LHCN-M2 (cell line): ENCODE results near the genes BMPR1B and ADH1B.

DNA sequence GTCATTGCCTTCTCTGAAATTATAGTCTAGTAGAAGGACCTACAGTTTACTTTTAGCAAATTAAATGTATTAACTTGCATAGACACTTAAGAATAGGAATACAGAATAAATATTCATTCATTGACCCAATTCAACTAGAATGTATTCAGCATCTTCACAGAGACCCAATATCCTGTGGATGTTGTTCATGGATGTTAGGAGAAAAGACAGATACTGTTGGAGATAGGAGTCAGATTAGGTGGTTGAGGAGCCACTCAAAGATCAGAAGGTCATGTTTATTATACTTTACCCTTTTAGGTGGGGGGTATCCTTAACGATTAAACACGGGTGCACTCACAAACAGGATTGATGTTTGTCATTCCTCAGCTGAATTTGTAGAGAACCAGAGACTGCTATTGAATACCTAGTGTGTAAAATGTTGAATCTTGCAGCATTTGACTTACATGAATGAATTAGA lies 121.0 kb downstream of the PDLIM5 start:
- RAMPAGE, long total RNA, result no peak

DNA sequence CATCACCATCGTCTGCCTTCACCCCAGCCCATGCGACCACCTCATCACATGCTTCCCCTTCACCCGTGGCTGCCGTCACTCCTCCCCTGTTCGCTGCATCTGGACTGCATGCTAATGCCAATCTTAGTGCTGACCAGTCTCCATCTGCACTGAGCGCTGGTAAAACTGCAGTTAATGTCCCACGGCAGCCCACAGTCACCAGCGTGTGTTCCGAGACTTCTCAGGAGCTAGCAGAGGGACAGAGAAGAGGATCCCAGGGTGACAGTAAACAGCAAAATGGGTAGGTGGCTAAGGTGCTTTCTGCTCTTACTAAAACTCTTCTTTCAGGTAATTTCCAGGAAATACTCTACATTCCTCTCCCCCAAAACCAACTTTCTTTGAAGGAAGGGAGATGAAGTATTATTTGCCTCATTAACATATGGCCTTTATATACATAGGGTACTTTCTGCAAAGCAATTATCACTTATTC lies 124.0 kb downstream of the PDLIM5 start:
- RAMPAGE, long total RNA, result no peak

GRCh38 chr4:94670778-94671368 lies 86.9 kb upstream of the BMPR1B start:
- RAMPAGE, long total RNA, result no peak

DNA sequence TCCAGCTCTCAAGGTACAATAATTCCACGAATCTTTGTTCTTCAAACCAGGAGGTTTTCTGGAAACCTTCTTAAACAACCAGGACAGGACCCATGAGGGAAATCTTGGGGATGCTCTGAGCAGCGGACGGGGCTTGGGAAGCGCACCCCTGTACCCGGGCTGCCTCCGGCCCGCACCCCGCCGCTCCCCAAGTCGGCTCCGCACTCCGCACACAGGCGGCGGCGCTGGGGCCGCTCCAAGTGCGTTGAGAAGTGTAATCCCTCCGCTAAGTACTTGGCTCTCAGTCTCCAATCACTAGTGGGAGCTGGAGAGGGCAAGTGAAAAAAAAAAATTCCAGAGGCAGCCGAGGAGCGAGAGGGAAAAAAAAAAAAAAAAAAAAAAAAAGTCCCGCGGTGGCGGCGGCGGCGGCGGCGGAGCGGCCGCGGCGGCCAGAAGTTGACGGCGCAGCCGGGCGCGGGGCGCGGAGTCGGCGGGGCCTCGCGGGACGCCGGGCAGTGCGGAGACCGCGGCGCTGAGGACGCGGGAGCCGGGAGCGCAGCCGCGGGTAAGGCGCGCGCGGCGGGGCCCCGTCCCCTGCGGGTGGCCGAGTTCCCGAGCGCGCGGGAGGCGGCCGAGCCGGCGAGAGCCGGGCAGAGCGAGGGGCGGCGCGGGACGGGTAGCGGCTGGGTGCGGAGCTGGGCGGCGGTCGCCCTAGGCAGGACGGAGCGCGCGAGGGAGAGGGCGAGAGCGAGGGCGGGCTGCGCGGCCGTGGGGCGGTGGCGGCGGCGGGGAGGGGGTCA lies at the start of gene BMPR1B:
TSS of gene BMPR1B (plus strand) at position 431 of the 779 bp plus-strand sequence.
- RAMPAGE, long total RNA, result no peak

- RAMPAGE, long total RNA, result no peak
Observed at GRCh38 chr4:94759957-94760156, 2.1 kb downstream of the BMPR1B start.

DNA sequence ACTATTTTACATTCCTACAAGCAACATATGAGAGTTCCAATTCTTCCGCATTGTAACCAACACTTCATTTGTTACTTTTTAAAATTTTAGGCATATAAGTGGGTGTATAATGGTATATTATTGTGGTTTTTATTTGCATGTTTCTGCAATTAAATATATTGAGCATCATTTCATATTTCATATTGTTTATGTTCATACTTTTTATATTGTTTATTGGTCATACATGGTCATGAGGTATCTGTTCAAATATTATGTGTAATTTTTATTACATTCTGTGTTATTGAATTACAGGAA lies 609.3 kb downstream of the STPG2 start:
- RAMPAGE, long total RNA, result no peak

DNA sequence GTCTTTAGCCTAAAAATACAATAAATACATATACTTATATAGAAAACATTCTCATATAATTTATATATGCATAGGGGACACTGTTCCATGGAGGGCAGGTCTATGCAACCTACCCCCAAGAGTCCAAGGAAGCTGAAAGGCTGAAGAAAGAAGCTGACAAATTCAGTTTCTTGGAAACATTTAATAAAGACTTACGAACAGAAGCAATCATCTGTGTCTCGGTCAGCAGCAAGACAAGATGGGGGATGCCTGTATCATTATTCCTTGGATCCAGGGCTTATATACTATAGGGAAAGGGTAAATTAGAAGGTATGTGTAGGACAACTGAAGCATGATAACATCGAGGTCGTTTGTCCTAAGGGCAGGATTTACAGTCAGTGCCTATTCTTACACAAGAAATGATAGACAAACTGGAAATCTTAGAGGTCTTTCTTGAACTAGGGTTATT lies 553.1 kb downstream of the STPG2 start:
- RAMPAGE, long total RNA, result no peak

DNA sequence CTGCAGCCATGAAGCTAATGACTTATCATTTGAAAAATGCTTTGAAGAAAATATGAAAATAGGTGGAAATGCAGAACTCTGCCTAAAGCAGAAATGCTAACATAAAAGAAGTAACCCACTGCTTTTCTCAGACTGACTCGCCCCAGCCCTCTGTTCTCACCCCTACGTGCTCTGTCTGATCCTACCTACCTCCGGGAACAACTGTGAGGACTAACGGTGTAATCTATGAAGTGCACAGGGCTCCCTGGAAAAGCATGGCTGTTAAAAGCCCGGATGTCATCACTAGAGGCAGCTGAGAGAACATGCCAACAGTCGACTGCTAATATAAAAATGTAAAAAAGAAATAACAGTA lies 130.9 kb downstream of the TSPAN5 start:
- RAMPAGE, long total RNA, result no peak

DNA sequence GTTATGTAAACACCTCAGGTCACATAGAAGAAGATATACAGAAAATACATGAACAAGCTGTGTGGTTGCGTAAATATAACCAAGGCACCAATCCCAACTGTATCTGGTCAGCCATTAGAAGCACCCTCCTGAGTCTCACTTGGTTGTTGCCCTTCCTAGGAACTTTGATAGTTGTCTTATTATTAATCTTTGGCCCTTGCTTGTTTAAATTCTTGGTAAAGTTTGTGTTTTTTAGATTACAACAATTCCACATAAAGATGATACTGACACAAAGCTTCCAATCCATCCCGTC lies 11.0 kb upstream of the ADH4 start:
- RAMPAGE, long total RNA, result no peak

- RAMPAGE, long total RNA, result no peak
Observed at GRCh38 chr4:99321211-99321972, at the start of gene ADH1B. ADH1B (minus strand) TSS chr4:99321401.

GRCh38 chr4:99381595-99382080 lies 29.1 kb upstream of the ADH1C start:
- RAMPAGE, long total RNA, result no peak

DNA sequence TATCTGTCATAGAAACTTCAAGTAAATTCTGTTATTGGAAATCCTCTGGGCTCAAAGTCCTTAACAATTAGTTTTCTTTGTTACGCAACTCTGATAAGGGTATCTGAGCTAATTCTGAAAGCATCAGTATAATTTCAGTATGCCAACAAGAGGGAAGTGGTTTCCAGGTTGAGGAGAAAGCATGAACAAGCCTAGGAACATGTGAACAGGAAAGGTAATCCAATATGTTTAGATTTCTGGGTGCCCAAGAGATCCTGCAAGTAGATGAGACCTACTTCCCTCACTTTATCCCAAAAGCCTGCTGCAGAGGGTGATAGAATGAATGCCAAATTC lies 21.9 kb downstream of the ADH7 start:
- RAMPAGE, long total RNA, result no peak

- RAMPAGE, long total RNA, result no peak
Observed at GRCh38 chr4:99446908-99447521, 11.9 kb upstream of the ADH7 start.

DNA sequence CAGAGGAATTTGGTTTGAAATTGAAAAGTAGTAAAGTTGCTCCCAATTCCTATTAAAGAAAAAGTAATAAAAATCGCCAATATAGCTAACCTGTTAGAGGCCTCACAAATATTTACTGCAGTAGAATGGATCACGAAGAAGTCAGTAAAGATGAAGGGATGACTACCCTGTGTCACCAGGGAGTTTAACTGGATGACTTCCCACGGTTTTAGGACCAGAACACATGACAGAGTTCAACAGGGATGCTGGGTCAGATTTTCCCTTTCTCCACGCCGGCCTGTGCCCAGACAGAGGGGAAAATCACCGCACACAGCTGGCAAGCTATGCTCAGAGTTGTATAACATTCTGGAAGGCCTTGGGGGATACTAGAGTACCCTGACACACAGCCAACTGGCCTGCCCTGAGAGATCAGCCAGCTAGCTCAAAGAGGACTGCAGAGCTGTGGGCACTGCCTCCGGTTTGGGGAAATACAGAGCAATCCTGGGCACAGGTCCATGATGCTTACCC lies 15.0 kb downstream of the C4orf54 start:
- RAMPAGE, long total RNA, result no peak

- RAMPAGE, long total RNA, result no peak
Observed at GRCh38 chr4:101230688-101230995, 116.7 kb downstream of the PPP3CA start.

GRCh38 chr4:101275175-101275595 lies 72.1 kb downstream of the PPP3CA start:
- RAMPAGE, long total RNA, result no peak

GRCh38 chr4:101328325-101328976 lies 18.9 kb downstream of the PPP3CA start:
- RAMPAGE, long total RNA, result no peak

DNA sequence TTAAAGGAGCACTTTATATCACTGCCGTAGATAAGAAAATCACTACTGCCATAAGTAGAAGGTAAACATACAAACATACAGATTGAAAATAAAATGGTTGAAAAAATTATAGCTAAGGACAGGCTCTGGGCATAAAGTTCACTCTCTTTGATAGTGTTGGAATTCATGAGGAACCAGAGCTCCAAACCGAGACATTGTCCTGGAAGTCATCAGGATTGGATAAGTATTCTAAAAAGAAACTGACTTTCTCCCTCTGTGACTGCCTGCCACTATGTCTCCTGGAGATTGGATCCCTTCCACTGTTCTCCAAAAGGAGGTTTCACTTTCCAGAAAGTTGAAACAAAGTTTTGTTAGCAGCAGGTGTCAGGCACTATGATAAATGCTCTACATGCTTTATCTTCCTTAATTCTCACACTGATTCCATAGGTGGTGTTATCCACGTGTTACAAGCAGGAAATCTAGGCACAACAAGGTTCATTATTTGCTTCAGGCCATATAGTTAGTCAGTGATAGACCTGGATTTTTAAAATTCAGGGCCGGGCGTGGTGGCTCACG lies 16.8 kb downstream of the BANK1 start:
- RAMPAGE, long total RNA, result no peak

- RAMPAGE, long total RNA, result no peak
Observed at GRCh38 chr4:102139211-102139653, 206.1 kb downstream of the SLC39A8 start.

DNA sequence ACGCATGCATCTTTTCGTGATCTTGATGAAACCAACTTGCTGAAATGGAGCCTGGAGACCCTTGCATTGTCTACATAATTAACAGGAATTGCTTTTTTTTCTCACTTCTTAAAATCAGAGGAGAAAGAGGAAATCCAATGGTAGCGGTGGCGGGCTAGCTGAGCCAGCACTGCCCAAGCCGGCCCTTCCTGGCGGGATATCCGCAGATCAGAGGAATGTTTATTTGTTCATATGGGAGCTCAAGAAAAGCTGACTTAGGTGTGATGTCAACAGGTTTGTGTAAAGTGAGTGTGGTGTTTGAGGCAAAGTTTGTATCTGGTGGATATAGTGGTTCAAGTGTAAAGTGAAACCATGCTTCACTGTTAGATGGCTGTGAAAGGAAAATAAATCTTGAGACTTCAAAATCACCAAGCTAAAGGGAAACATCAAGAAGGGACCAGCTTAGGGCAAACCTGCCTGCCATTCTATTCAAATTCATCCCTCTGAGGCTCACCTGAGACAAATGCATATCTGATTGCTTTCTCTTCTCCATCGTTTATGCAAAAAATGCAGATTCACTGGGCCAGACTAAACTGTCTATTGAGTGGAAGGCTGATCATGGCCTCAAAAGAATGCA lies 561 bp upstream of the SLC39A8 start:
- RAMPAGE, long total RNA, result no peak